ENCODE data around the genes OTOP1, TMEM128 and S100P.

DNA sequence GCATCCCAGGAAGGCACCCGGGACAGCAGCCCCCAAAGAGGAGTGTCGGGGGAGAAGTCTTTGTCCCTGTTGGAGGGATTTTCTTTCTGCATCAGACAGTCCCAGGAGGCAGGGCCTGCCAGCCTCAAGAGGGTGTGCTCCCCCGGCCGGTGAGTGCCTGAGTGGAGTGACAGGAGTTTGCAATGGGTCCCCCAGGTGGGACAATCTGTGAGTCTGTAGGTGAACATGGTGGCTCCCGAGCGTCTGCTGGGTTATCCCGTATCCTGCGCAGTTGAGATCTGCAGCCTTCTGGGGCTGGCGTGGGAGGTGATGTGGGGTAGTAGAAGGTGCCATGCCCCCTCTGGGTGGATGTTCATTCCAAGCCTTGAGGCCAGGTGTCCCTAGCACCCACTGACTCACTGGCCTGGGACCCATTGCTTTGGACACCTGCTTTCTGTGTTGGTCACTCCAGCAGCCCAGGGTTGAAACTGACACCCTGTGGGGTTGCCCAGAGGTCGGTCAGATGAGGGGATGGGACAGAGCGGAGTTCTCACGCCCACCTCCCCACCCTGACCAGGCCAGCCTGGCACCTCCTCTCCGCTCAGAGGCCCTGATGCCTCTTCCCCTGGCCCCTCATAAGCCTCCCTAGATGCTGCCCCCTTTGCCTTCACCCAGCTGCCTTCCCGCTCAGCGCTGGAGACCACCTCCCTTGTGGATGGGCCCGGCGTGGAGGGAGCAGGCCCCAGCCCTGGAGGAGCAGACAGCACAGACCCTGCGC, 1.8 kb downstream of the DOK7 start:
- PRO-cap = no peak

- PRO-cap = no peak
Observed at GRCh38 chr4:3514096-3514575, 18.1 kb downstream of the LRPAP1 start.

DNA sequence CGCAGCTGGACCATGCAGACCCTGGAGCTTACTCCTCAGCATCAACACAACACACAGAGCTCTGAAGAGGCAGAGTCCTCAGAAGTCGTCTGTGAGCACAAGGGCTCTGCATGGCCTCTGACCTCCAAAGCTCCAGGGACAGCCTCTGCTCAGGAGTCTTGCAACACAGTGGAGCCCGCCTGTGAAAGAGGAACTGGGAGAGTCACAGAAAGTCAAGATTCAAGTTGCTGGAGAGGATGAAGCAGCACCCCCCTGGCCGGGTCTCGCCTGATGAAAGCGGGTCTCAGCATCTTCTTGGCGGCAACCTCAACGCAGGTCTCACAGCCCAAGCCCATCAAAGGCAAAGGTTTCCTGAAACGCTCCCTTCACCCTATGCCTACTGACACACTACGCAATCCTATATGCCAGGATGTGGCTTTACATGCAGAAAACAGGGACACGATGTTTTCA, 2.8 kb downstream of the LRPAP1 start:
- PRO-cap = unidirectional peak, plus-strand start at position 222 of the sequence

- PRO-cap = no peak
Observed at GRCh38 chr4:3531477-3531868, 749 bp downstream of the LRPAP1 start.

DNA sequence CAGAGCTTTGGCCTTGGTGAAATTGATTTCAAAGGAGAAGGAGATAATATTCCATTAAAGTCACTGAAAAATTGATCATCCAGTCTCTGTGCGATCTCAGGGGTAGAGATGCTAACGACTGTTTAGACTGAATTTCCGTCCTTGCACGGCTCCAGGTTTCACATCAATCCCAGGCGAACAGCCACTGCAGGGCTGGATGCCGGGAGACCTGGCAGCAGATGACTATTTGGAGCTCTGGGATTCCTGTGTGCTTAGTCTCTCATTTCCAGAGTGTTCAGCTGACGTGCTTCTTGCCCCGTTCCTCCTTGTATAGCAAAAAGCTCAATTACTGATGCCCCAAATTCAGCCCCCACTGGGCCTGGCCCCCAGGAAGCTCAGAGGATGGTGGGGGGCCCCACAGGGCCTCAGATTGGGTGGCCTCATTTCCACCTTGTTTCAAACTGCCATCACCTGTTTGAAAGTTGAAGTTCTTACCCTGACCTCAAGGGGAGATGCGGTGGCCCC, 36.6 kb upstream of the ADRA2C start:
- PRO-cap = no peak

- PRO-cap = no peak
Observed at GRCh38 chr4:4047212-4047752, 179.4 kb downstream of the OTOP1 start.

DNA sequence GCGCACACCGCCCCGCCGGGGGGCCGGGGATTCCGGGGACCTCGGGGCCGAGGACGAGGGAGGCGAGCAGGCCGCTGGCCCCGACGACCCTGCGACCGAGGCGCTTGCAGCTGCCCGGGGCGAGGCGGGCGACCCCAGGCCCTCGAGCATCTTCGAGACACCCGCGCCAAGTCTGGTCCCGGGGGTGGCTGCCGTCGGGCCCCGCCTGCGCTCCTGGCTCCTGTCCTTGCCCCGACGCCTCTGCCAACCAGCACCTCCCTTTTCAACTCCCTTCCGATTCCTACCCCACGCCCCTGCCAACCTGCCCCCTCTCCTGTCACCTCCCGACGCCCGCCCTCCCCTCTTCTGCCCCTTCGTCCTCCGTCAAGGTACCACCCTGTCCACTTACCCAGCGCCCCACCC, at the start of gene OTOP1:
OTOP1 (minus strand) TSS at position 215 of the 402 bp plus-strand sequence.
- PRO-cap = no peak

- PRO-cap = bidirectional peak, plus-strand start at chr4:4248248, minus-strand start at chr4:4248221
Observed at GRCh38 chr4:4247838-4248751, at the start of gene TMEM128. TSS of gene TMEM128 (minus strand) at chr4:4248223.

- PRO-cap = no peak
Observed at GRCh38 chr4:4267676-4268336, 19.8 kb upstream of the TMEM128 start.

GRCh38 chr4:4269960-4270218, 20.1 kb downstream of the LYAR start:
- PRO-cap = no peak

GRCh38 chr4:4273284-4273816, 16.6 kb downstream of the LYAR start:
- PRO-cap = no peak

DNA sequence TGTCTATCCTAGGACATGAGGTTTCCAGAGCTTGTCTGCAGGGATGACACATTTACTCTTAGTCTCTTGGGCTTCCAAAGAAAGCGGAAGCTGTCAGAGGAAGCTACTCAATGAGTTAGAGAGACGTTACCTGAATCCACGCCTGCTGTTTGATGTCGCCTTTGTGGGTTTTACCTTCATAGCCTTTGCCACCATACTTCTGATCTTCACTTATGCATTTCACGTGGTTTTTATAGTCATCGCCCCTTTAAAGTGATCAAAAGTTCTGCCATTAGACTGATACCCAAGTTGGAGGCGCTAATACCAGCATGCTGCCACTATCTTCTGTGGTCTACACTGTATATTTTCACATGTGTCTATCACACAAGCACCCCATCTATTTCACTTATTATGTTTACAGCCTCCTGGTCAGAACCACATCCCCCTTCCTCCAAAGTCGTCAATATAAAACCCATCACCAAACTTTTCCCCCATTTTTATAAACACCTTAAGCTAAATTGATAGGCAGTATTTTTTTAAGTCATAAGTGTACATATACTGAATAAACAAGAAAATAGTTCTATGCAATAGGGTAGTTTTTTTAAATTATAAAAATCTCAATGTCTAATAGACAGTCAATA, 8.2 kb downstream of the LYAR start:
- PRO-cap = no peak

GRCh38 chr4:4323601-4324431, 33.8 kb downstream of the ZBTB49 start:
- PRO-cap = no peak

GRCh38 chr4:4686047-4686287, 144.1 kb upstream of the STX18 start:
- PRO-cap = no peak

DNA sequence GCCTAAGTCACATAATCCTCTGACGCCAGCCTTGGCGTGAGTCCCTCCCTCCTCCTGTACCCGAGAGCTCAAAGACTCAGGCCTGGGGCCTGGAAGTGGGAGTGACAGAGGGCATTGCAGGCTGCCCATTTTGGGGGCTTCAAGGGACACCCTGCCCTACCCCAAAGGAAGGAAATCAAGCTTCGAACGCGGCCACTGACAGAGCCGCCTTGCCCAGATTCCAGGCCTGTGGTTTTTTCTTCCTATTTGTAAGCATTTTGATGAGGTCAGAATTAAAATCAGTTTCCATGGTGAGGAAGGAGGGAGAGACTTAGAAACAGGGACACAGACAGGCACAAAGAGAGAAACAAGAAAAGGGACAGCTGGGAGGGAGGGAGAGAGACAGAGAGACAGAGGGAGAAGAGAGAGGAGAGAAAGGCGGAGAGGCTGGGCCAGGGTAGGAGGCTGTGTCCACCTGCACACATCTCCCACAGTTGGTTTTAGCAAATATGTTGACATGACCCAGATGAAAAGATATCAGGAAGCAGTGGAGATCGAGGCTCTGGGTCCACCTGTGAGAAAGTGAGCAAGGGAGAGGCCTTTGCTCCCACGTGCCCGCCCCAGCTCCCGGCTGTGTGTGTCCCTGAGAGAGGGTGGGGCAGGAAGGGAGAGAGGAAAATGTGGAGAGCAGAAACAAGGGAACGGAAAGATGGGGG, 20.8 kb upstream of the MSX1 start:
- PRO-cap = no peak

- PRO-cap = no peak
Observed at GRCh38 chr4:4865992-4866606, 6.6 kb downstream of the MSX1 start.

- PRO-cap = no peak
Observed at GRCh38 chr4:5385634-5385934, 322.8 kb downstream of the EVC2 start.

- PRO-cap = no peak
Observed at GRCh38 chr4:5753373-5754419, 42.7 kb downstream of the EVC start.

GRCh38 chr4:6390406-6390784, 82.0 kb downstream of the PPP2R2C start:
- PRO-cap = no peak

- PRO-cap = no peak
Observed at GRCh38 chr4:6693184-6694342, at the start of gene S100P. TSS of gene S100P (plus strand) at chr4:6693878.